A172 (cell line): Measurements from ENCODE around the genes TPST2 and CRYBB1.

GRCh38 chr22:25119340-25120595 lies 79.9 kb upstream of the CRYBB3 start:
- RAMPAGE, long total RNA = no peak

- RAMPAGE, long total RNA = no peak
Observed at GRCh38 chr22:25130464-25131069, 69.1 kb upstream of the CRYBB3 start.

DNA sequence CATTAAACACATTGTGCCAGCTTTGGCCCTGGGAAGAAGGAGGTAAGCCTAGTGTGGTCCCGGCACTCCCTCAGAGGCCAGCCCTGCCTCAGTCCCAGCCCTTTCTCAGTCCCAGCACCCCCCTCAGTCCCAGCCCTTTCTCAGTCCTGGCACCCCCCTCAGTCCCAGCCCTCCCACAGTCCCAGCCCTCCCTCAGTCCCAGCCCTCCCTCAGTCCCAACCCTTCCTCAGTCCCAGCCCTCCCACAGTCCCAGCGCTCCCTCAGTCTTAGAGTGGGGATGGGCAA lies 51.6 kb upstream of the CRYBB3 start:
- RAMPAGE, long total RNA = no peak

DNA sequence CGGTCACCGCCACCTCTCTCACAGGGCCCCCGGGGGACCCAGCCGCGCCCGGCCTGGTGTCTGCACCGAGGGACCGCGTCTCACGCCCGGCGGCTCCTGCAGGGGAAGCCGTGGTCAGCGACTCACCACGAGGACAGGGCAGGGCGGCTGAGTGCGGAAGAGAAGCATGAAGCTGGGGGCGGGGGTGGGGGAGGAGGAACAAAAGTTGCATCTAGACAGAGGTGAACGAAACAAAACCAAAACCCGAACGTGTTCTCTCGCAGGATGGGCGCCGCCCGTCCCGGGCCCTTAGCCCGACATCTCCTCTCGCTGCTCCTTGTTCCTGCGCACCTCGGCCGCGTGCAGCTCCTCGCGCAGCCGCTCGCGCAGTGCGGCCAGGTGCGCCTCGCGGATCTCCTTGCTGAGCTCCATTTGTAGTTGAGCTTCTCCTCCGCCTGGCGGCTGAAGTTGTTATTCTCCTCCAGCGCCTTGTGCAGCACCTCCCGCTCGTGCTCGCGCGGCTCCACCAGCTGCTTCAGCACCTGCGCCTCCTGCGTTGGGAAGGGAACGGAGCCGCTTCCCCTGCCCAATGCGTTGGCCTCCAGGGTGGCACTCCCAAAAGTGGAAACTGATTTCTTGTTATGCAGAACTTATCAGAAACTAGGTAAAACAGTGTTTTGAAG lies 20.5 kb upstream of the CRYBB3 start:
- RAMPAGE, long total RNA = no peak

GRCh38 chr22:25282967-25283305 lies 63.5 kb downstream of the CRYBB2 start:
- RAMPAGE, long total RNA = no peak

DNA sequence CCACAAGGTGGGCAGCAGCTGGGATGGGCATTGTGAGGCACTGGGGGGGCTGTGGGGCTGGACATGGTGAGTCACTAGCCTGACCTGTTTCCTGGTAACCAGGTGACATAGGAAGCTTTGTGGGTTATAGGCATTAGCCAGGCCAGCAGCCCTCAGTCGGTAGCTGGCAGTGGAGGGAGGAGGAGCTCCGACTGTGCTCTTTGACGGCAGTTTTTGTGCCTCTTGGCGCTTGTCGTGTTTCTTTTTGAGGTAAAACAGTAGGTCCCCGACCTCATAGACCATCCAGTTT lies 107.6 kb downstream of the CRYBB2 start:
- RAMPAGE, long total RNA = no peak

DNA sequence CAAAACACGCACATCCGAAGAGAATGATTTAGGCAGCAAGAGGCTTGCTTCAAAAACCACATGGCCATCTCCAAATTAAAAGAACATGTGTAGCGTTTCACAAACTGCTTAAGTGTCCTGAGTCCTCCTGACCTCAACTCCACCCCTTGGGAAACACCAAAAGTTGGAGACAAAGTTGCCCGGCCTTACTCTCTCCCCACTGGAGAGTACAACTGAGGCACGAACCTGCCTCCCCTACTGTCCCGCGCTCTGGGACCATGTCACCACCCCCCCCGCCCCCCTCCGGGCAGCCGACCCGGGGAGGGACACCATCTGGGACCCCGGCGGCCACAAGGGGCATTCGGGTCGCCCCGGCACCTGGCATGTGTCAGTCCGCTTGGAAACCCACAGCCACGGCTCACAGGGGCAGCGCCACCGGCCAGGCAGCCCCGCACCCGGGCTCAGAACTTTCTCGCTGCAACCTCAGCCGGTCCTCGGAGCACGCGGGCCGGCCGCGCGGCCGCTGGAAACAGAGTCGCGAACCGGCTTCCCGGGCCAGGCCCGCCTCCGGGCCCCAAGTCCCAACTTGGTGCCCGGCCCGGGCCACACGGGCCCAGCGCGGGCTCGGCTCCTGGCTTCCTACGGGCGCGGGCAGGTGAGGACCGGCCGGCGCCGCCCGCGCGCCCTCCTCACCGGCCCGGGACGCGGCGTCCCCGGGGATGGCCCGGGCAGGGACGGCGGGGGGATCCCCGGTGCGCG lies 160.0 kb upstream of the GRK3 start:
- RAMPAGE, long total RNA = no peak

DNA sequence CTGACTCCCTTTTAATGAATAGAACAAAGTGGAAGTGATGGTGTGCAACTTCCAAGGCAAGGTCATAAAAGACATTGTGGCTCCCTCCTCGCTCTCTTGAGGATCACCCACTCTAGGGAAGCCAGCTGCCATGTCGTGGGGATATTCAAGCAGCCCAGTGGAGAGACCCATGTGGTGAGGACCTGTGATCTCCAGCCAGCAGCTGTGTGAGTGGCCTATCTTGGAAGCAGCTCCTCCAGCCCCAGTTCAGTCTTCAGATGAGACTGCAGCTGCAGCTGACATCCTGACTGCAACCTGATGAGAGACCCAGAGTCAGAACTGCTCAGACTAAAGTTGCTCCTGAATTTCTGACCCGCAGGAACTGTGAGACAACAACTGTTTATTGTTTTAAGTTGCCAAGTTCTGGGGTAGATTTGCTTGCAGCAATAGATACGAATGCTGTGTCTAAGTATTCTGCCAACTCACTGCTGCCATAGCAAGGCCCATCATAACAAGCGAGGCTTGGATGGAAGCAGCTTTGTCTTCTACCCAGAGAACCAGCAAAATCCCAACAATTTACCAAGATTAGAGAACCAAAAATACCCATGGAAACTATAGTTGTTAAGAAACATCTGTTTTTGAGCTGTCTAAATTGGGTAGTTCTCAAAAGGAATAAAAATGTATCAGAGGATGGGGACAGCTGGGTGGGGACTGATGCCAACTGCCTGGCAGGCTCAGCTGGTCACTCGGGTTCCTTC lies 86.2 kb upstream of the GRK3 start:
- RAMPAGE, long total RNA = no peak

DNA sequence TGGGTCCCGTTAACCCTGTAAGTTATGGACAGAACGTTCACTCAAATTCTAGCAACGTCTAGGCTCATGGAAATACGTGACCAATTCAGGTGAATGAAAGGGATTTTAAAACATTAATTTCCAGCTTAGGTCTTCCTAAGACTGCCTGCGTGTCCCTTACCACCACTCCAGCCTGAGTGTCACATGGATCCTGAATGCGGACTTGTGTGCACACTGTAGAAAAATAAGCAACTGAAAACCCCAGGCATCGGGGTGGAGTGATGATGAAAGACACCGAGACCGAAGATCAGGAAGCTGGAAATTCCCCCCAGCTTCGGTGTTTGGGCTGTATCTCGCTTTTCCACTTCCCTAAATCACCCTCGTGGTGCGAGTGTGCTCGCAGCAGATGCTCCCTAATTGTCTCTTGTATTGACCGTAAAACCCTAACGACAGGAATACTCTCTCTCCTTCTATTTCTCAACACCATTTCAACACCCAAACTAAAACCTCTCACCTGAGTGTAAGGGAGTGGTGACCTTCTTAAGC lies 816 bp upstream of the GRK3 start:
- RAMPAGE, long total RNA = no peak

DNA sequence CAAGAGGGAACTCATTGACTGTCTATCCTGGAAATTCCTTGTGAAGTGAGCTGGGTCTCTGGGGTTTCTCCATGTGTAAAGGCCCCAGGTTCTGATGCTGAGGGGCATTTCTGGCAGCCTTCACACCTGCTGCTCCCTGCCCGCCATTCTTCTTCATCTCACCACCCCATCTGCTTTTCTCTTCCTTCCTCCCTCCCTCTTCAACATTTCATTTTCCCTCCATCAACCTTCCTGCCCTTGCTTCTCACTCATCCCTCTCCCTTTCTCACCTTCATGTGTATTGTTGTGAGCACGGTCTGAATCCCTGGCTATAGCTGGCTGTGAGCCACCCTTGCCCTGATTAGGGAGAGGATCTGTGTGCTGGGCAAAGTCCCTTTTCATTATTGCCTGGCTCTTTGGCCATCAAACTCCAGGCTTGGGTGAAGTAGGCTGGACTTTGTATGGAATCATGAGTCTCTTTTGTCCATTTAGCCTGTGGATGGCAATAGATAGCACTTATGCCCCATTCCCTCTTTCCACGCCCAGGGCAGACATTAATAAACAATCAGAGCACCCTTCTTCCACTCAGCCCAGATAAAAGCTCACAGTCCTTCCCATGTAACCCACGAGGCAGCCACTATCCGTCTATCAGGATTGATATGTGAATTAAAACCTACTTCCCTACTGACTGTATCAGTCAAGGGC lies 6.7 kb downstream of the MYO18B start:
- RAMPAGE, long total RNA = no peak

- RAMPAGE, long total RNA = no peak
Observed at GRCh38 chr22:26452408-26453220, 23.6 kb downstream of the ASPHD2 start.

DNA sequence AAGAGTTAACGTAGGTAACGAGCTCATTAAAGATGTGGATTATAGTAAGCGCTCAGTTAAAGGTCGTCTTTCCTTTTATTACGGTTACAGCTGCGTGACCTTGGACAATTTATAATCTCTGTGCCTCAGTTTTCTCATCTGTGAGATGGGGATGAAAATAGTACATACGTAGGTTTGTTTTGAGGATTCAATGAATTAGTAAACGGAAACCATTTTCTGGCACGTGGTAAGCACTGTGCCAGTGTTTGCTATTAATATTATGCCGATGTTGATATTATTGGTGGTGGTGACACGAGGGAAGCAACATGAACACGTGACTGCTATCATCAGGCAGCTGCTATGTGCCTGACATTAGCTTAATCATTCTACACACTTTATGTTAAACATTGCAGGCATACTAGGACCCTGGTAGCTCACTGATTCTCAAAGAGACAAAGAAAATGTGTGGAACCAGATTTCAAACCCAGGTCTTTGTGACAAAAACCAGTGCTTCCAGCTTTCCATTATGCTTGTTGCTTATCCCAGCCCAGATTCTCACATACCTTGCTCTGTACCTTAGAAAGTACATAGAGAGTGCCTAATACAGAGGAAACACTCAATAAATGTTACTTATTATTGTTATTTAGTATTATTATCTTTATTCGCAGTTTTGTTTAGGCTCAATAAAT lies 670 bp downstream of the SRRD start:
- RAMPAGE, long total RNA = no peak

- RAMPAGE, long total RNA = no peak
Observed at GRCh38 chr22:26516469-26517296, 4.4 kb upstream of the TFIP11 start.

DNA sequence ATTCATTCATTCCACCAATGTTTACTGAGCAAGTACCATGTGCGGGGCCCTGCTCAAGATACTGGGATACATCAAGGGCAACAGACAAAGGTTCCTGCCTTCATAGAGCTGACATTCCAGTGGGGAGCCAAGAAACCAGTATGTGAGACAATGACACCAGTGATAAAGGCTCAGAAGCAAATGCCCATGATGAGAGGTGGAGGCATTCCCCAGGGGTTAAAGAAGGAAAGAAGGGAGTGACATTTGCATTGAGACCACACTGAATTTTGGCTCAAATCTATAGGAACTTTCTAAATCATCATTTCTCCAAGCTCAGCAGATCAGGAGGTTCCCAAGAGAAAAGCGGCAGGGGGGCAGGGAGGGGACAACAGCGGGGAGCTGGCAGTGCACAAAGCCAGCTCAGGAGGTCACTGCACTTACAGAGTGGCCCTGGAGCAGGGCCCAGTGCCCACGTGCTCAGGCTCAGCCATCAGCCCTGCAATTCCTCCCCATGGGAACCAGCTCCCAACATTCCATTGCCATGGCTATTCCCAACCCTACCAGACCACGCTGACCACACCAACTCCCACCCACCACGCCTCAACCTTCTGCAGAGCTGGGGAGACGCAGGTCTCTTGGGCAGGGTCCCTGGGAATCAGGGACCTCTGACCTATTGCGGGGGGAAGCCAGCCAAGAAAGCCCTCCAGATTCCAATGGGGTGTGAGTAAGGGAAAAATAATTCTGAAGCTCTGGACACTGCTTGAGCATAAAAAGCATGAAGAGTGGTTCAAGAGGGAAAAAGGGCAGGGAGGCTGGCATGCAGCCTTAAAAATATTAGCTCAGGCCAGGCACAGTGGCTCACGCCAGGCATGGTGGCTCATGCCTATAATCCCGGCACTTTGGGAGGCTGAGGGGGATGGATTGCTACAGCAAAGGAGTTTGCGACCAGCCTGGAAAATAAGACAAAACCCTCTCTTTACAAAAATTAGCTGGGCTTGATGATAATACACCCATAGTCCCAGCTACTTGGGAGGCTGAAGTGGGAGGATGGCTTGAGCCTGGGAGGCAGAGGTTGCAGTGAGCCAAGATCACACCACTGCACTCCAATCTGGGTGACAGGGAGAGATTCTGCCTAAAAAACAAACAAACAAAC lies 38.3 kb upstream of the TFIP11 start:
- RAMPAGE, long total RNA = no peak

GRCh38 chr22:26555456-26555813 lies 34.5 kb downstream of the TPST2 start:
- RAMPAGE, long total RNA = no peak

GRCh38 chr22:26586350-26587150 lies 3.4 kb downstream of the TPST2 start:
- RAMPAGE, long total RNA = no peak

DNA sequence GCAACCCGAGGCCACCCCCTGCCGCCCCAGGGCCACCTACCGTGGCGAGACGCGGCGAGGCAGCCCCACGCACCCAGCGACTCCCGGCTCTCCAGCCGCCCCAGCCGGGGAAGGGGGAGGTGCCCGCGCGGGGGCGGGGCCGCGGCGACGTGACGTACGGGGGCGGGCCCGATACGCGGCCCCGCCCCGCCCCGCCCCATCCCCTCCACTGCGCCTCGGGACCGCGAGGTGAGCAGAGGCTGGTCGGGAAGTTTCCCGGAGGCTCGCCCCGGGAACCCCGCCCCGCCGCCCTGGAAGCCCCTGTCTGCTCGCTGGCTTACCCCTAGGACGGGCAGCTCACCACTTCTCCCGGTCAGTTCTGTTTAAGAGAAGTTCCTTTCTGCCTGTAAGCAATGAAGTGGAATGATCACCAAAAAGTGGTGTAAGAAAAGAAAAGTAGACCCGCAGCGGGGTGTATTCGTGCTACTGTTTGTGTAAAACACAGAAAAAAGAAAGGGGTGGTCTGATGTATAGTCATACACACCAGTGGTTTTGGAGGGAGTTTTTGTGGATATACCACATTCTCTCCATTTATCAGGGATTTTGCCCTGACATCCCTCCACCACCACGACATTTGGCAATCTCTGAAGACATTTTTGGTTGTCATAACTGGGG lies at the start of gene TPST2:
Gene TPST2 (minus strand): TSS at position 120 of the 654 bp plus-strand sequence.
- RAMPAGE, long total RNA = no peak

DNA sequence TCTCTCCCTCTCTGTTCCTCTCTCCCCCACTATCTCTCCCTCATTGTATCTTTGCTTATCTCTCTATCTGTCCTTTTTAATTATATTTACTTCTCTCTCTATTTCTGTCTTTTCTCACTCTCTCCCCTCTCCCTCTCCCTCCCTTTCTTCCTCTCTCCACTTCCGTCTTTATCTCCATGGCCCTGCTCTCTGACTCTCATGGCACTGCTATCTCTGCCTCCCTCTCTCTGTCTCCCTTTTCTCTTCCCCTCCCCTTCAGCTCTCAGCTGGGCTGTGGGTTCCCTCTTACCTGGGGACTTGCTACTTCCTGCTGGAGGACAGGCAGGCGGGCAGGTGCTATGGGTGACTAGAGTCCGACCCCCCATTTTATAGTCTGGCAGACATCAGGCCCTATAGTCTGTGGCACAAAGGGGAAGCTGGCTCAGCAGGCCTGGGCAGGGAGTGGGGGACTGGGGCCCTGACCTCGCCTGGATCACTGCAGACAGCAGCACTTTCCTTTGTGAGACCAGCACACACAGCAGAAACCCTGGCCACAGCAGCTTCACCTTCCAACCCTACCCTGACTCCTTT lies at the start of gene CRYBB1:
Gene CRYBB1 (minus strand): TSS at position 340 of the 570 bp plus-strand sequence.
- RAMPAGE, long total RNA = no peak

DNA sequence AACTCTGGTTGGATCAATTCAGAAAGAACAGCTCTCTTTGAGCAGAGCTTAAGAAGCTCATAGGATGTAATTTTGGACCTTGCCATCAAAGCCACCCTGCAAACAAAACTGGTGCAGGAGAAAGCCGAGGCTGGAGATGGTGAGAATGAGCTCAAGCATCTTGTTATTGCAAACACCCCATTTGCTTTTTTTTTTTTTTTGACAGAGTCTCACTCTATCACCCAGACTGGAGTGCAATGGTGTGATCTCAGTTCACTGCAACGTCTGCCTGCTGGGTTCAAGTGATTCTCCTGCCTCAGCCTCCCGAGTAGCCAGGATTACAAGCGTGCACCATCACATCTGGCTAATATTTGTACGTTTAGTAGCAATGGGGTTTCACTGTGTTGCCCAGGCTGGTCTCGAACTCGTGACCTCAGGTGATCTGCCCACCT lies 21.8 kb downstream of the CRYBA4 start:
- RAMPAGE, long total RNA = no peak

GRCh38 chr22:26674581-26675168 lies 52.9 kb downstream of the CRYBA4 start:
- RAMPAGE, long total RNA = no peak